ENCODE measurements around a stretch of chr22.

GRCh38 chr22:36771579-36772177 is 4.2 kb downstream of the IFT27 start:
- PRO-cap: no peak

DNA sequence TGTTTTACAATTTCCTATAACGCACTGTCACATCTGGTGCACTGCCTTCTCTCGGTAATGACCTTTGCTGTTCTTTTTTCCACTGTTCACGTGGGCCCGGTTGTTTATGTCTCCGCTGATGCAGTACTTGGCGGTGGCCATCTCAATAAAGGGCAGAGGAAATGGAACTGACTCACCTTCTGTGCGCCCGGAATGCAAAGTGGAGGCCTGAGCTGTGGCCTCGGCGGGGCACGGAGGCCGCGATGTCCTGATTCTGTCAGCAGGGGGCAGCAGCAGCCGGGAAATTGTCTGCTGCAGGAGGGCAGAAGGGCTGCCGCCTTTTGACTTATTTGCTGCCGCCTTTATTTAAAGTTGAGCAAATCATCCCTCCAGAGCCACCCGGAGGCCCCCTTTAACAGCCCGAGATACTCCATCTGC is 6.0 kb upstream of the IFT27 start:
- PRO-cap: no peak

DNA sequence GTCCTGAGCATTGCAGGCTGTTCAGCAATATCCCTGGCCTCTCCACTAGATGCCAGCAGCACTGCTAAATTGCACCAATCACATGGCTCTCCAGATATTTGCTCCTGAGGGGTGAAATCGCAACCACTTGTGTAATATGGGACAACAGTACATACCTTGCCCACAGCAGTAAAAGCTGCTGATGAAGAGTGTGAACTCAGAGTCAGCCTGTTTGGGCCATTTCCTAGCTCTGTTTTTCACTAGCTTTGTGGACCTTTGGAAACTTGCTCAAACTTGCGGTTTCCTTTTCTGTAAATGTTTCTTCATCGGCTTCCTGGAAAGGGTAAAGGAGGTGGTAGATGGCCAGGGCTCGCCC is 12.9 kb downstream of the NCF4 start:
- PRO-cap: no peak

DNA sequence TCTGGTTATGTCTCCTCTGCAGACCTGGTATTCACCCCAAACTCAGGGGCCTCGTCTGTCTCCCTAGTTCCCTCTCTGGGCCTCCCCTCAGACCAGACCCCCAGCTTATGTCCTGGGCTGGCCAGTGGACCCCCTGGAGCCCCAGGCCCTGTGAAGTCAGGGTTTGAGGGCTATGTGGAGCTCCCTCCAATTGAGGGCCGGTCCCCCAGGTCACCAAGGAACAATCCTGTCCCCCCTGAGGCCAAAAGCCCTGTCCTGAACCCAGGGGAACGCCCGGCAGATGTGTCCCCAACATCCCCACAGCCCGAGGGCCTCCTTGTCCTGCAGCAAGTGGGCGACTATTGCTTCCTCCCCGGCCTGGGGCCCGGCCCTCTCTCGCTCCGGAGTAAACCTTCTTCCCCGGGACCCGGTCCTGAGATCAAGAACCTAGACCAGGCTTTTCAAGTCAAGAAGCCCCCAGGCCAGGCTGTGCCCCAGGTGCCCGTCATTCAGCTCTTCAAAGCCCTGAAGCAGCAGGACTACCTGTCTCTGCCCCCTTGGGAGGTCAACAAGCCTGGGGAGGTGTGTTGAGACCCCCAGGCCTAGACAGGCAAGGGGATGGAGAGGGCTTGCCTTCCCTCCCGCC is 24.6 kb downstream of the CSF2RB start:
- PRO-cap: no peak

DNA sequence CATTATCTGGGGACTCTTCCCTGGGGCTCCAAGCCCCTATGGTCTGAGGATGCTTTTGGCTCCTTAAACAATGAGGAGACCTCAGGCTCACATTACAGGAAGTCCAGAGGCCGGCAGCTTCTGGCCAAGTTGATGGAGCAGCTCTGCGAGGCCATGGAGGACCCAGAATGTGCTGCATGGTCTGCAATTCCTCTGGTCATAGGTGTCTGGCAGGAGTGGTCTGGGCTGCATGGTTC is 17.4 kb downstream of the TEX33 start:
- PRO-cap: no peak

GRCh38 chr22:37024249-37024997 is 4.9 kb downstream of the MPST start:
- PRO-cap: no peak

GRCh38 chr22:37079328-37080414 is 28.1 kb downstream of the KCTD17 start:
- PRO-cap: no peak

GRCh38 chr22:37100476-37101066 is 8.9 kb downstream of the TMPRSS6 start:
- PRO-cap: no peak

DNA sequence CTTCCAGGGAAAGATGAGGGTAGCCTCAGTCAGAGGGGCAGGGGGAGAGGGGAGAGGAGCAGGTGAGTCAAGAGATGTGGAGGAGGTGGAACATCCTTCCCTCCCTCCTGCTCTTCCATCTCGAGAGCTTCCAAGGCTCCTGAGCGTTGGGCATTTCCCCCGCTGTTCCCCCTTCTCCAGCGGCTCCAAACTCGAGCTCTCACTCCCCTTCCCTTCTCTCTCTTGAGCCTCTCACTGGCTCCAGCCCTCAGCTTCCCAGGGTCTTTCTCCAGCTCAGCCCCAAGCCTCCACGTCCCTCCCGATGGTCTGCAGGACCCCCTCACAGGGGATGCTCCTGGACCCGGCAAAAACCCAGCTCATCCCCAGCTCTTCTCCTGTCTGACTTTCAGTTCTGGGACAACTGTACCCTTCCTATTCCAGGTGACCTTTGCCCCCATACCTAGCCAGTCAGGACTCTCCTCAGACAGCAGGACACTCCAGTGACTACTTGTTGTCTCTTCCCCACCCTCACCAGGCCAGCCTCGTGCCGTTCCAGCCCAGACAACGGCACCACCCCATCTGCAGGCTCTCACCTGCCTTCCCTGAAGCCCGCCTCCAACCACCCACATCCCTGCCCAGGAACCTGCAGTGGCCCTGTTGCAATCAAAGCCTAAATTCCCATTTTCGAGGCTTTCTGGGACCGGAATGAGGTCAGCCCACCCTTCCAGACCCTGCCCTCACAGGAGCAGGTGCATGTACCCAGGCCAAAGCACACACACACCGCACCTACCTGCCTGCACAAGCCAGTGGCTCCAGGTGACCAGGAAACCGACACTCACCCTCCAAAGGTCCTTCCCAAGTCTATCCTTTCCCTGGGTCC is 3.8 kb downstream of the IL2RB start:
- PRO-cap: no peak

GRCh38 chr22:37170182-37170545 is 17.9 kb downstream of the C1QTNF6 start:
- PRO-cap: no peak

DNA sequence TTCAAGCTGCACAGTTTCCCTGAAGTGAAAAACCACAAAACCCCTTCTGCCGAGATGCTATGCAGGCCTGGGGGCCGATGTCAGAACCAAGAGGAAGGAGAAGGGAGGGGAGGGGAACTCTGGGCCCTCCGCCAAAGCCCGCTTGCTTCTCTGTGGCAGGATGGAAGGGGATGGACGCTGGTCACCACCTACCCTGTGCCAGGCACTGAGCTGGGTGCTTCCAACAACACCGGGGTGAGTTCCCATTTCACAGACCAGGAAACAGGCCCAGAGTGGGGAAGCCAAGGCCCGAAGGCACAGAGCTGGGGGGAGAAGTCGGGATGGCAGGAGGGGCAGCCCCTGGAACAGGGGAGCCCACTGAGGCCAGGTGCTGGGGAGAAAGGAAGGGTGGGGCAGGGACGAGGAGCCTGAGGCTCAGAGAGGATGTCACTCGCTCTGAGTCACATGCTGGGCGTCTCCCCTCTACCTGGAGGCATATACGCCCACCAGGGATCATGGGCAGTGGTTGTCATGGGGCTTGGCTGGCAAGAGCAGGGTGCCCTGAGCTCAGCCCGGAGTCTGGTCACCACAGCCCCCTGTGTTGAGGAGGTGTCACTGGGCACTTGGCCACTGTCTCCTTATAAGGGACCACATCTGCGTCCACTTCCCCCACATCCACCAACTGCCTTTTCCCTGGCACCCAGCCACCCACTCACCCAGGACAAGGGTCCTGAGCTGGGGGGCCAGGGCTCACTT is 15.5 kb downstream of the RAC2 start:
- PRO-cap: no peak

DNA sequence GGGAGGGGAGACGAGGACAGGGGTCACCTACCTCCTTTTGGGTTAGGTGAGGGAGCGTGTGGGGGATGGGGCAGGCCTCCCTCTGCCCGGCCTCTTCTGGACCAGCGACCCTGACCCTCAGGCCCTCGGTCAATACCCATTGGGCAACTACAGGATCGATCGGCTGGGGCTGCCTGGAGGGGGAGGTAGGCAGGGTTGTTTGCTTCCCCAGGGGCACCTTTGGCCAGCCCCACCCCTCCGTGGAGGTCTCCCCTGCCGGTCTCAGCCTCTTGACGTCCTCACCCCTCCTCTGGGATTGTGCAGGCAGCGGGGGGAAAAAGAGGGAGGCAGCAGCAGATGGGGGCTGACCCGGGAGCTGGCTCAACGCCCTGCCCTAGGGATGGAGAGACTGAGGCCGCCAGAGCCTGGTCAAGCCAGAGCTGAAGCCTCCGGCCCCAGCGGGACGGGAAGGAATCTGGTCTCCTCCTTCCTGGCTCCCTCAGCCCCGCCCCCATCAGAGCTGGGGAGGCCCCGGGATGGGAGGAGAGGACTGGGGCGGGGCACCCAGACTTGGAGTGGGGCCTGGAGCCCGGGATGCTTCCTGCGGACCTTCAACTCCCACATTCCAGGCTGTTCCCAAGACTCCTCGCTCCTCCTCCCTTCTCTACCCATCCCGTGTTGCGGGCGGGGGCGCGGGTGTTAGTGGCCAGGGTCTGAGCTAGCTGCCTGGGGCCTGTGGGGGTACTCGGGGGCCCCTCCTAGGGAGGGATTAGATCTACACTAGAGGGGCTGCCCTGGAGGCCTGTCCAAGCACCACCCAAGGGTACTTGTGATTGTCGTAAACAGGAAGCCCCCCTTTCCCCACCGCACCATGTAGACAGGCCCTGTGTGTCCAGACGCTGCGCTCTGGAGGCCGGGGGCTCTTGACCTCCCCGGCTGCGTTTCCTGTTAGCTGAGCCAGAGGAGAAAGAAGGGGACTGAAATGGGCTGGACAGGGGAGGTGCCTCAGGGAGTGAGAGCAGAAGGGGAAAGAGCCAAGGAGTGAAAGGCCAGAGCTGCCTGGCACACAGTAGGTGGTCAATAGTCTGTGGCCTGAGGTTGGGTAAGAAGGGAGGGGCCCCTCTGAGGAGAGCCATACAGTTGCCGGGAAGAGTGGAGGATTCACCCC is 14.2 kb upstream of the CDC42EP1 start:
- PRO-cap: bidirectional peak, plus-strand start at position 657 of the sequence, minus-strand start at position 456 of the sequence; unidirectional peak, plus-strand start at position 987 of the sequence

DNA sequence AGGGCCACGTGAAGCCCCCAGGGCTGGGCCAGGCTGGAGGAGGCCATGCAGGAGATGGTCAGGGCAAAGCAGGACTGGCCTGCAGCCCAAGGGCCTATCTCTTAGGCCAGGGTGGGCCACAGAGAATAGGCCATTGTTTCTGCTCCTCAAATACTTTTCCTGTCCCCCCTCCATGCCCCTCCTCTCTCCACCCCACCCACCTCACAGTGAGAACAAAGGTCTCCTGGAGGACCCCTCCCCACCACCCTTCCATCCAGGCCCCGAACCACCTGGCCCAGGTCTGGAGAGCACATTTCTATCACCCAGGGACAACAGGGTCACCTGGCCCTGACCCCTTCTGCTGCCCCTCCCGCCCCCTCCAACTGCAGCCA is 8.2 kb upstream of the CDC42EP1 start:
- PRO-cap: no peak

DNA sequence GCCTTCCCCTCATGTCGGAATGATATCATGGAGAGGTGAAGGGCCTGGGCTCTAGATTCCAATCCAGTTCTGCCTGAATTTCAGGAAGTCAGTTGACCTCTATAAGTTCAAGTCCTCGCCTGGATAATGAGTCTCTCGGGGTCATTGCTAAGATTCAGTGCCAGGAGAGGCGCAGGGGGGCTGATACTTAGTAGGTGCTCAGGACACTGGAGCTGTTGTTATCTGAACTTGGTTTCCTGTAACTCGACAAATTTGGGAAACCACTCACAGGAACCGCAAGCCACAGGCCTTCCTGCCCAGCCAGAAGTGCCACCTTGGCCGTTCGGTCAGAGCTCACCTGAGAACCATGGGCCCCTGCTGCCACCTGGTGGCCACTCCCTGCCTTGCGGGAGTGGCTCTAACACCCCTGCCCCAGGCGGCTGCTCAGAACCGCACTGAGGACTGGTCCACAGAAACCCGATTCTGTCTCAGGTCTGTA is 6.9 kb downstream of the CDC42EP1 start:
- PRO-cap: no peak

DNA sequence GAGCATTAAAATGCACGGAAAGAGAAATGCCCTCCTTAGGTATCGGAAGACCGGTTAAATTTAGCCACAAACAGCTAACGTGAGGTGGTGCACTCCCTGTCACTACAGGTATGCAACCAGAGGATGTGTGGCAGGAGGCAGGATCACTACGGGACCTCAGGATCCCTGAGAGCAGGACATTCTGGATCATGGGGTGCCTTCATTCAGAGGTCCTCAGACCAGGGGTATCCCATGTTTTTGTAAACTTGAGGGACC is 9.5 kb downstream of the CDC42EP1 start:
- PRO-cap: no peak

DNA sequence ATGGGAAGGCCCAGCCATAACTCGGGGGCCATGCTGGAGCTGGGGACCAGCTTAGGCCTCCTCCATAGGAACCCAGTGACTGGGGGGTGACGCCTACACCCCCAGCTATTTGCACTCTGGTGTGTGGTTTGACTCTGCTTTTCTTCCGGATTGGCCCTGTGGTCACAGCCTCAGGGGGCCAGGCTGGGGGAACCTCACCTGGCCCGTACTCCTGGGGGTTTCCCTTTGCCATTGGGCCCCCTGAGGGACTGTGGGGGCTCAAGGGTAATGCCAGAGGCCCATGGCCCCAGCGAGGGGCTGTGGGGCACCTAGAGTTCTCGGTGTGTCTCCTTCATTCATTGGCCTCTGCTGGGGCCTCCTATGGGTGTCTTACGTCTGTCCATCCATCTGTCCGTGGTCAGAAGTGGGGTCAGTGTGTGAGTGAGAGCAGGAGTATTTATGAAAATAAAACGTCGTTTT is 6.3 kb upstream of the SH3BP1 start:
- PRO-cap: no peak

GRCh38 chr22:37654642-37654879 is 4.0 kb upstream of the PDXP start:
- PRO-cap: no peak

DNA sequence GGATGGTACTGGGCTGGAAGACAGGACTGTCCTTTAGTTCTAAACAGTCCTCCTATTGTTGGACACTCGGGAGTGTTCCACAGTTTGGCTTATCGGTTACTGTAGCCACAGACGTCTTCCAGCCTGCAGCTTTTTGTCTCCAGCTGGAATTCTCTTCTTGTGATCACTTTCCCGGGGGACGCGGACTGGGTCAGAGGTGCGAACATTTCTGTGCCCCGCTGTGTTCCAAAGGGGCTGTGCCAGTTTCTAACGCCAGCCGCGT is 6.2 kb downstream of the PDXP start:
- PRO-cap: no peak

GRCh38 chr22:37676510-37677532 is 1.4 kb downstream of the LGALS1 start:
- PRO-cap: unidirectional peak, minus-strand start at chr22:37676990; bidirectional peak, plus-strand start at chr22:37677425, minus-strand start at chr22:37677279

- PRO-cap: no peak
Measured at GRCh38 chr22:37731657-37732453, 35.0 kb downstream of the TRIOBP start.